Neural progenitor cell (in vitro differentiated cells): ENCODE data around the genes CLDND2, SIGLEC10, SIGLEC5, ZNF350 and ZNF614.

DNA sequence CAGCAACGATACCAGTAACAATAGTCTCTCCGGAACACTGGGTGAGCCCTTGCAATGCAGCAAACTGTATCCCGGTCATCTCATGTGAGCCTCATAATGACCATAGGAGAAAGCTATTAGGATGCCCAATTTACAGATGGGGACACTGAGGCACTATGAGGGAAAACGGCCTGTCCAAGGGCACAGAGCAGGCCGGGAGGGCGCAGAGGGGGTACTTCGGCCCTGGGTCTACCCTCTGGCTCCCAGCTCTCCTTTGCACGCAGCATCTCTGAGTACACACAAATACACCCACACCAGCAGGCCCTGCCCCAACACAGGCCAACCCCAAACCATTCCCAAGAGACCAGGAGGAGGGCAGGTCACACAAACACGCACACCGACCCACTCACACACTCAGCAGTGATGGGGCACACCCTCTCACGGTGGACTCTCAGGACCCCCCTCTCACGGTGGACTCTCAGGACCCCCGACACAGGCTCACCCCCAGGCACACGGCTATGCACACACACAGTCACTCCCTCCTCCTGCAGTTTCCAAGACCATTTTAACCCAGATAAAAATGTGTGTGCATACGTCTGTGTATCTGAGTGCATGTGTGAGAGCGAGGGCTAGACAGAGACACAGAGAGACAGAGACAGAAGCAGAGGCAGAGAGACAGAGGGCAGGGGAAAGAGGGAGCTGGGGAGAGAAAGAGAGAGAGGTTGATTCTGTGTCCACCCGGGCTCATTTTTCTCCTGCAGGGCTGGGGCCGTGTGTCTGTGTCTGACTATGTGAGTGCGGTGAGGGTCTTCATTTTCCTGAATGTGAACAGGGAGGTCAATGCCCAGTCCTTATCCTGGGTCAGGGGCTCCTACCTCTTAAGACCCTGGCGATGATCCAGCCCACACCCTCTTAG is 18.0 kb downstream of the LRRC4B start:
- RAMPAGE, long total RNA, result no peak

DNA sequence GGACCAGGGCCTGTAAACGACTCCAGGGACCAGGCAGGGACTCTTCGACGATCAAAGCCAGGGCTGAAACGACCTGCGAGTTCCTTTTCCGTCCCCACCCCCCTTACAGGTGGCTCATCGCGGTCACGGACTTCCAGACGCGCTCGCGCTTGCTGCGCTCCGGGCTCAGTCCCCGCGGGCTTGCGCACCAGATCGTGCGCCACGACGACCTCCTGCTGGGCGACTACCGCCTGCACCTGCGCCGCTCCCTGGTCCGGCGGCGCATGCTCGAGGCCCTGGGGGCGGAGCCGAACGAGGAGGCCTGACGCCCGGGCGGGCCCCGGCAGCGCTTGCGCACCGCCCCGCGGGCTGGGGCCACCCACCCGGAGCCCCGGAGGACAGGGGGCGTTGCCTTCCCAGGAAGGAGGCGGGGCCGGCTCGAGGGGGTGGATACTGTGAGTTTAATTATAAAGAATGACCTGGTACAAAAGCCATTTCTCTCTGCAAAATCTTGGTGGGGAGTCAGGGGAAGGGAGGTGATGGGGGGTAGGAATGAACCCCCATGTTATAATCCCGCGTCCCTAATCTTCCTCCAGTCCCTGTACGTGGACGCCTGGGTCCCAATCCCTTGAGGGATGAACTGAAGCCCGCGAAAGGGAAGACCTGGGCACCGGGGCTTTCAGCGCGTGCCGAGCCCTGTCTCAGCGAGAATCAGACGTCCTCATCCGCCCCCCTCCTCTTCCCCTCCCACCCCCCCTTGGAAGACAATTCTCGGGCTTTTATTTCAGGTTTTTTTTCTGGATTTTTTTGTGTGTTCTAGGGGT is 9.8 kb downstream of the C19orf81 start:
- RAMPAGE, long total RNA, result no peak

- RAMPAGE, long total RNA, result no peak
These were observed 625 bp downstream of the ACP4 start for GRCh38 chr19:50790850-50791230.

DNA sequence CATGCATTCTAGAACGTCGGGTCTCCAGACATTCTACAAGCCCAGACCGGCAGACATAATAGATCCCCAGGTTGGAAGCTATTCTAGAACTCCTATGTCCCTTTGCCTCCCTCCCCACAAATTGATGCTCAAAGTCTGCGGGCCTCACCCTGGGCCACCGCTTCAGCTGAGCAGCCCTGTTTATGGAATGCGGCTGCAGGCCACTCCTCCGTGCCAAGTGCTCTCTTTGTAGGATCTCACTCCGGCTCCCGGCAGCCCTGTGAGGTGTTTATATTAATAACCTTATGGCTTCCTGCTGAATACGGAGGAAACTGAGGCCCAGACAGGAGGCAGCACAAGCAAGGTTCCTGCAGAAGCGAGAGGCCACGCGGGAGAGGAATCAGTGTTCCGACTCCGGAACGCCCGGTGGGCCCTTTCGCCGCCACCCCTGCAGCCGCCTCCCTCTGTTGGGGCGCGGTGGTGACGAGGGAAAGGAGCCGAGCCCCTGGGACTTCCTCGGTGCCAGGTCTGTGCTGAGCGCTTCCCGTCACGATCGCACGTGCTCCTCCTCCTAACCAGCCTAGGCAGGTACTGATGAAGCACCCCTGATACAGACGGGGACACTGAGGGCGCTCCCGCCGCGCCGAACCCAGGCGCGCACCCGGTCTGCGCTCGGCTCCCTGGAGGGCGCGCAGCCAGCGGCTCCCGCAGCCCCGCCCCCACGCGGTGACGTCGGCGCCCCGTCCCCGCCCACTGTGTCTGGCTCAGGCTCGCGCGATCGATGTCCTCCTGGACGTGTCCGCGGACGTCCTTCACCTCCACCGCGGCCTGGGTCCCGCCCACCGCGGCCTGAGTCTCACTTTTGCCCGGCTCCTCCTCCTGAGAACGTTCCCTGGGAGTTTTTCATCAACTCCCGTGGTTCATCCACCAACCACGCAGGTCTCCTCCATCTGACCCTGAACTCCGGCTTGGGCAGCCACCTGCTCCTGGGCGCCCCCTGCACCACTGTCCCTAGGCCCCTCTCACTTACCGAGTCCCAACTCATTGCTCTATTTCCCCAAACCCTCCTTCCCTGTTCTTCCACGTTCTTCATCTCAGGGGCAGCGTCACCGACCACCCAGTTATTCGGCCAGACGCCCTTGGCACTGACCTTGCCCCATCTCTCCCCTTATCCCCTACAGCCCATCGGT is 2.4 kb upstream of the KLK15 start:
- RAMPAGE, long total RNA, result no peak

GRCh38 chr19:50908937-50909973 is 1.9 kb downstream of the KLK4 start:
- RAMPAGE, long total RNA, result no peak

DNA sequence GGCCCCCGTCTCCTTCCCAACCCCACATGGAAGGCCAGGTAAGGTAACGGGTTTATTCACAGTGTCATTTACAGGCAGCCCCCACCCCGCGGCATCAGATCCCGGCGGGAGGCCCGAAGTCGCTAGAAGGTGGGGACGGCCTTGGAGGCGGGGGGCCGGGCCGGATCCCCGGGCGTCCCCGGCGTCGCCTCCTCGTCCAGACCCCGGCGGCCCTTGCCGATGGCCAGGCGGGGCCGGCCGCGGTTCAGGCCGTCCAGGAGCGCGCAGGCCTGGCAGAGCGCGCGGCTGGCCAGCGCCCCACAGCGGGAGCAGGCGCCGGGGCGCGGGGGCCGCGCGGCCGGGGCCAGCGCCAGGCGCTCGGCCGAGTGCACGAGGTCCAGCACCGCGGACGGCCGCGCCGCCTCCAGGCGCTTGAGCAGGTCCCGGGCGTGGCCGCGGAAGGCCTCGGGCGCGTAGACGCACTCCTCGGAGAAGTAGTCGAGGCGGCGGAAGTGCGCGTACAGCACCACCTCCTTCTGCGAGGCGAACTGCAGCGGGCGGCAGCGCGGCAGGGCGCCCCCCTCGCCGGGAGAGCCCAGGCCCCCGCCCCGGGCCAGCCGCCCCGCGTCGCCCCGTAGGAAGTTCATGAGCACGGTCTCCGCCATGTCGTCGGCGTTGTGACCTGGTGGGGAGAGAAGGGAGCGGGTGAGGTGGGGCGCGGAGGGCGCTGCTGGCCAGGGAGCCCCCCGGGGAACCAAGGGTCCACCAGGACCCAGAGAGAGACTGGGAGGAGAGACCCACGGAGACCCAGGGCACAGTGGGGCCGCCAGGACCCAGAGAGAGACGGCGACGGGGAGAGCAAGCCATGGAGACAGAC is 9.5 kb downstream of the CTU1 start:
- RAMPAGE, long total RNA, result no peak

GRCh38 chr19:51107365-51108241 is 606 bp downstream of the CTU1 start:
- RAMPAGE, long total RNA, result no peak

DNA sequence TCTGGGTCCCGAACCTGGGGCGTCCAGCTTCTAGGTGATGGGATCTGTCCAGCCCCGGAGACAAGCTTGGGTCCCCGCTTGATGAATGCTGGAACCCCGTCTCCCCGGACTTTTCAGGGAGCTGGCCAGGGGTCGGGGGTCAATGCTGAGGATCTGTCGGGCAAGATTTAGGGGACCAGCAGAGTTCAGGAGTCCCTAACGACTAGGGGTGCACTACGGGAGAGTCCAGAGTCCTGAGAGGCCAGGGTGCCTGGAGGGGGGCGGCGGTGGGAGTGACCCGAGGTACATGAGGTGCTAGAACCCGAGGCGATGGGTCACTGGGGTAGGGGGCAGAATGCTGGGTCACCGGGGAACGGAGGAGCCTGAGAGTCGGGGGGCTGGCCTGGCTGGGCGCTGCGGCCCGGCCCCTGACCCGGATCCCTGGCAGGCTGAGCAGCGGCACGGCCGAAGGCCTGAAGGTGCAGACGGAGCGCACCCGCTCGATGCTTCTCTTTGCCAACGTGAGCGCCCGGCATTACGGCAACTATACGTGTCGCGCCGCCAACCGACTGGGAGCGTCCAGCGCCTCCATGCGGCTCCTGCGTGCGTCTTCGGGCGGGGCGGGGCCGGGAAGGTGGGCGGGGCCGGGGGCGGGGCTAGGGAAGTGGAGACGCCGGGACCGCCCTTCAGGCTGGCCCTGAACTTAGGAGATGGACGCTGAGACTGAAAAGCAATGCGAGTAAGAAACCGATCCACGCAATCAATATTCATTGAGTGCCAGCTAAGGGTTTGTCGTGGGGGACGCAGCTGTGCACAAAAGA is 14.4 kb downstream of the VSIG10L start:
- RAMPAGE, long total RNA, result no peak

- RAMPAGE, long total RNA, result no peak
These were observed at the start of gene CLDND2 for GRCh38 chr19:51368602-51369206. Gene CLDND2, minus strand, starts transcription at chr19:51369003.

- RAMPAGE, long total RNA, result no peak
These were observed at the start of gene SIGLEC10 for GRCh38 chr19:51417029-51418171. Gene SIGLEC10, minus strand, starts transcription at chr19:51417642.

- RAMPAGE, long total RNA, result no peak
These were observed 1.7 kb downstream of the SIGLEC8 start for GRCh38 chr19:51456453-51457025.

GRCh38 chr19:51630385-51630816 is at the start of gene SIGLEC5:
Gene SIGLEC5, minus strand, starts transcription at chr19:51630401.
- RAMPAGE, long total RNA, result no peak

DNA sequence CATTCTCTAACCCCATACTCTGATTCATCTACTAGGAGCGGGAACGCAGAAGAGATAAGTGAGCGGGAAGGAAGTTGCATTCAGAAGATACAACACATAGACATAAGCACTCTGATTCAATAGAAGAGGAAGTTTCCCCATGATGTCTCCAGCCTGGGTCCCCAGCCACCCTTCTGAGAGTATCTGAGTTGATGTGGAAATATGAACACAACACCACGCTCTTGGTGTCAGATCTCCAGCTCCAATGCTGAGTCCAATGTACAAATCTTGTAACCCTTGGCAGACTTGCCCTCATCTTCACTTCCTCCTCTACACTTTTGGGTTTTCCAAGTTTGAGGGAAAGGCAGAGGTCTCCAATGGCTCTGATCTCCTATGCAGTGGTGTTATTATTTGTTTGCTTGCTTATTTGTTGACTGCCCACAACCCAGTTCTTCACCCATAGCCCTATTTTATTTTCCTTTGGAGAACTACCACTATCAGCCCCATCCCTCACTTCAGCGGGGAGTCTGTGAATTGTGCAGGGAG is 5.0 kb upstream of the SIGLEC14 start:
- RAMPAGE, long total RNA, result no peak

- RAMPAGE, long total RNA, result no peak
These were observed 3.5 kb upstream of the SPACA6 start for GRCh38 chr19:51689647-51690003.

- RAMPAGE, long total RNA, result no peak
These were observed 3.4 kb downstream of the FPR2 start for GRCh38 chr19:51764332-51764807.

- RAMPAGE, long total RNA, result no peak
These were observed 28.9 kb downstream of the FPR3 start for GRCh38 chr19:51823930-51824269.

DNA sequence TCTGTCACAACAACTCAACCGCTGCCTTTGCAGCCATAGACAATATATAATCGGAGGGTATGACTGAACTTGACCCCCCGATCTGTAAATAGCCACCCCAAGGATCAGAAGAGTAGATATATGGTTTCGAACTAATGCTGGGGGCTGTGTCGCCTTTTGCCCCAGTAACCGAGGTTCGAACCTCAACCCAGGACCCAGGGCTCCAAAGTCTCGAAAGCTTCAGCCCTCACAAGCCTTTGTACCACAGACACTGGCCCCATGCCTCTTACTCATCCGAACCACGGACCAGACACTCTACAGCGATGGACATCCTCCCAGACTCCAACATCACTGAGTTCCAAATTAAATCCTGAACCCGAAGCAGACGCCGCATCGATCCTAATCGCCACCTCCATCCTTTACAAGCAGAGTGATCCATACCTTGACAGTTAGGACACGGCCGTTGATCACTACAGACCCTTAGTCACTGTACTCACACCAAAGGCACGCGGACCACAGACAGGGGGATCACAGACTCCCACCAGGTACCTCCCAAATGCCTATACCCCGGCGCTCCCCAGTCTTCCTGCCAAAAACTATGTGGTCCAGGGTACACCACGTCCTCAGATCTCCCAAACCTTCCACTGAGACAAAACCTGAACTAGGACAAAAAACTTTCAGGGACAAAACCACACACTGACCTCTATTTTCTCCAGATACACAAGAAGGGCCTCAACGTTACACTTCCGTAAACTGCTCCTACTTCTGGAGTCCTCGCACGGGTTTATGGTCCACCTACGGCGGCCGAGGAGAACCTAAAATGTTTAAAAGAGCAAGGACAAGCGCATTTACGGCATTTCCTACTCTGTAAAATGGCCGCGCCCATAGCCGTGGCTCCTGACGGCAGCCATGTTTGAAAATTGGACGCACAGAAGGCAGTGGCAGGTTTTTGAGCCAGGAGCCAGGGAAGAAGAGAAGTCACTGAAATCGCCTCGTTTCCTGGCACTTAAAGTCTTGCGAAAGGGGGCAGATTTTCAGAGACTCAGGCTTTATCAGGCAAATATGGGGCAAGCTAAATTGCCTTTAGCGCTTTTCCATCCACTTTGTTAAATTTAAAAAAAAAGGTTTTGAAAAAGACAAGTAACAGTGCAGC is at the start of gene ZNF350:
TSS of gene ZNF350 (minus strand) at position 751 of the 1,132 bp plus-strand sequence.
- RAMPAGE, long total RNA, result start-site peak on the minus strand centred at position 747 of the sequence, 17 bp wide, 22 and 13 reads in 2 replicates

- RAMPAGE, long total RNA, result no peak
These were observed 2.3 kb upstream of the ZNF350 start for GRCh38 chr19:51988953-51989311.

- RAMPAGE, long total RNA, result no peak
These were observed at the start of gene ZNF614 for GRCh38 chr19:52027875-52028816. Gene ZNF614, minus strand, starts transcription at chr19:52028379.

DNA sequence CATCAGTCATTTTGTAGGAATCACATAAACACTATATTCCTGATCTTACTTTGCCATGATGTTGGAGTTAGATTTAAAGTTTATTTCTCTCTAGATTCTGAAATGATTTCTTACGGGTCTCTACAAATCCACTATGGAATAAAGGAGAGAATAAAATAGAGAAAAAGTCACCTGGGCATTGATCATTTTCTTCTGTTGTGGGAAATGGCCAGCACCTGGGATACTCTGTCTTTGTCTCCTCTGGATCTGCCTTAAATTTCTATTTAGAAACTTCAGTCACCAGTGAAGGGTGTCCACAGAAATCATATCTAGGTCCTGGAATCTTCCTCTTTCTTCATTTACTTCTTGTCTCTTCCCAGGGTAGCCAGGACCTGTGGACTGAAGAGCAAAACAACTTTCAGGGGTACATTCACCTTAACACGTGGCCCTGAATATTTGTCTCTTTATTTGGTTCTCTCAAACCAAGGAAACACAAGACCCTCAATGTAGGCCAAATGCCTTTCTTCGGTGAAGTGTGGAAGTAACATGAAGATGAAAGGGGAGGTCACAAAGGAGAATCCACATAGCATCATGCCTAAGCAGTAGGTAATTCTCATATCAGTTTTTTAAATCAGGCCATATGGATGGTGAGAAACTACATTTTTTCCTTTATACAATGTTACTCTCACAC is 1.8 kb downstream of the ZNF432 start:
- RAMPAGE, long total RNA, result no peak